Neutrophil (primary cell): ENCODE measurements around a stretch of chr14.

- PRO-cap, result no peak
These were observed 356.3 kb upstream of the DDHD1 start for GRCh38 chr14:53509434-53509803.

GRCh38 chr14:53851466-53851955, 105.1 kb downstream of the BMP4 start:
- PRO-cap, result no peak

DNA sequence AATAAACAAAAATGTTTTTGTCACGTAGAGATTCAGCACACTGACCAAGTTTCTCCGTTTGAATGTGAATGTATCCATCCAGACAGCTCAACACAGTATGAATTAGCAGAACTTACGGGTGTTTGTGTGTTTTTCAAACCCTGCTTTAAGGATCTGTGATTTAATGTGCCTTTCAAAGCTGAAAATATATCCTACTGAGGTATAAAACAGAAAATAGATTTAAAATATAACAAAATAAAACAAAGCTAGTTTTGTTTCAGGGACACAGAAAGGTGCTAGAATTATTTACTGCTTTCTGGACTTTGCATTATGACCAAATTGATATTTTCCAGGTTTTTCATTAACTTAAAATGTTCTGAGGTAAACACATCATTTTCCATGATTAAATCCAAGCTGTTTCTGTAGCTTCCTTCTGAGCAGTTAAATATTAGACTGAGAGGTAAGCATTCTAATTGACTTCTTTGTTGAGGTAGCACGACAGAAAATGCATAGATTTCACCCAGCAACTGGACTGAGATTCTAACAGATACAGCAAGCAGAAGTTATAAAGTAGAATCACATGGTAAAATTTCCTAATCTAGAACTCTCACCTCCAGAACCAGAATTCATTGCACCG, 98.4 kb downstream of the BMP4 start:
- PRO-cap, result no peak

GRCh38 chr14:54349121-54349709, 47.6 kb upstream of the CDKN3 start:
- PRO-cap, result no peak

DNA sequence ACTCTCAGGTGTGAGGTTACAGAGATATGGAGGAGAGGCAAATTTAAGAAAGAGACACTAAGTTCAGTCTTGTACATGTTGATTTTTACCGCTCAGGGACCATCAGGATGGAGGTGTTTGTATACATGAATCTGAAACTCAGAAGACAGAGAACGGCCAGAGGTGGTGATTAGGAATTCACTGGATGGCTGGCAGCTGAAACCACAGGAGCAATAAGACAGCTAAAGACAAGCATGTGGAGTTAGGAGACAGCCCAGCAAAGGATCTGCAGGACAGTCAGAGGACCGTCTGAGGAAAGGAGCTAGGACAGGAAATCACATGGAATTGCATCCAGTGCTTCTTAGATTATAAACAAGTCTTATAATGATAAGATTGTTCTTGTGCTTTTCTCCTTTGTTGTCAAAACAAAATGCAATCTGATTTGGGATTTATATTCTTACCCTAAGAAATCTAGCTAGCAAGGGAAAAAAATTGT, 33.8 kb upstream of the CDKN3 start:
- PRO-cap, result no peak

DNA sequence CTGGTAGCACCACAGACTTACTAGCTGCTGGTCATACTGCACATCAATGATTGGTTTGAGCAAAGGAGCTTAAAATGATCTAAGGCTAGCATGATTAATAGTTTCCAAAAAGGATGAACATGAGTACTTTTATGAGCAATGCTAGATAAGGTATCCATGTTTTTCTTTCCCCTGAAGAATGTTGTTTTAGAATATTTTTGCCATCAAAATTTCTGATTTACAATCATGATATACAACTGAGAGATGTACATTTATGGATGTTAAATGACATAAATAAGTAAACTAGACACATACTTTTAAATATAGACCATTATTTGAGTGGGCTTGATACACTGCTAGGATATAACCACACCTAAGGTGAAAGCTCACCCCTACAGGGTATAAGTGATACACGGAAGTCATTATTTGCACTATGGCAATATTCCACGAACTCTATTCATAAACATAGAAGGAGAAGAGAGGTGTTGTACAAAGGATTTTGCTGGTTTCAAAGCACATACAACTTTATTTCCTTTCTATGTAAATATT, 17.0 kb downstream of the CNIH1 start:
- PRO-cap, result no peak

- PRO-cap, result no peak
These were observed 5.0 kb downstream of the SAMD4A start for GRCh38 chr14:54571567-54572765.

DNA sequence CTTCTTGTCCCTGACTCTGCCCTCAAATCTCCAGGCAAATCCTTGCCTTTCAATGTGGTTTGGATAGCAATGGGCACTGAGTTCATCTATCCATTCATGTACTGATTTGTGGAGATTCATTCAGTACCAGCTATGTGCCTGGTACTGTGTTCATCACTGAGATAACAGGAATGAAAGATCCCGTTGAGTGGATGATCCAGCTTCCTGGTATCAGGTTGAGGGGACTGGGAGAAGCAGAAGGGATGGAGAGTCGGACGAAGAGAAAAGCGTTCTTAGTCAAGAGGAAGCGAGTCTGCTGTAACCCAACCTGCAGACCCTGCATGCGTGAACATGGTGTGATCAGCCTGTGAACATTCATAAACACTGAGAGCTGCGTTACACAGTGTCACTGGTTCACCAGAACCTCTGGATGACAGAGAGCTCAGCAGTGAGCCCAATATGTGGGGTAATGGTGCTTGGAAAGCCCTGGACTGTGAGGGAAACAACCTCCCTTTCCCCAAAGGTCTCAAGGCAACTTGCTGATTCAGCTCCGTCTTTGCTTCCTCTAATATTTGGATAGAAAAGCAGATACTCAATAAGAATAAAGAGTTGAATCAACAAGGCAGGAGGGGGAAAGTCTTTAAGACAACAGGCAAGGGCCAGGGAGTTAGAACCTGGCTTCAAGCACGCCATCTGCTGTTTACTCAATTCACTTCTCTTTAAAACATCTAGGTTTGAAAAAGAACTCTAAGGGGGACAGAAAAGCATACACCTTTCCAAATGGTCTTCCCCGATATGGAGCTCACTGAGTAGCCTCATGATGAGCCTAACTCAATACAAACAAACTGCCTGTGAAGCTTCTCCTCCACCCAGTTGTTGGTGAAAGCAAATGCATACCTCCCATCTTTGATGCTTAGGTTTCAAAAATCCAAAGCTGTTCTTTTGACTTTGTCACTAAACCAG, 75.8 kb downstream of the SAMD4A start:
- PRO-cap, result no peak

DNA sequence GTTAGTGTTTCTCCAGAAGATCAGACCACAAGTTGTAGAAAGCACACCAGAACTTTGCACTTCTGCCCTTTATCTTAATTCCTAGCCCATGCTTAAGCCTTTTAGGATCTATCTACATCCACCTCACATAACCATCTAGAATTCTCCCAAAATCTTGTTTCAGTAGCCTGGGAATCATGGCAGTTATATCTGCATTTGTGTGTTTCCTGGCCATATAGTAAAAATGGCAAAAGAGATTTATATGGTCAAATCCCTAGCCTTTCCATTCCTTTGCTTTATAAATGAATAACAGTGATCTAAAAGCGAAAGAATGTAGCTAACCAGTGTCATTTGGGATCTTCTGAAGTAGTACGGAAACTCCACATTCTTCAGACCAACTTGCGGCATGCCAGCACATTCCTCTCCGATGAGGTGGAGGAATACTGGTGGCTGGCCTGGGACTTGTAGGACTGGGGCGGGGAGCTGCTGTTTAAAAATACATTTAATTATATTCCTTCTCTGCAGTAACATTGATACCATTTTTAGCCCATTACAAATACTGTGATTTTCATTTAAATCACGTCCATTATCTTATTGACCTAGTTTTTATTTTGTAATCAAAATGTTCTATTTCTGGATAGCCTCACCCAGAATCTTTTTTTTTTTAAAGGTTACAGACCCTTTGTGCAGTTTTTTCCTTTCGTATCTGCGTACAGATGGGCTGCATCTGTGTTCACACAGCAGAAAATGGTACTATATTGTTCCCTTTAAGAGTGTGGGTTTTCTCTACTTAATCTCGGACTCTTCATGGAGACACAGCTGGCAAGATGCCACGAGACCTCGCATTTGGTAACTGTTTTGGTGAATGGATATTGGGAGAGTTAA, 85.3 kb downstream of the SAMD4A start:
- PRO-cap, result no peak

GRCh38 chr14:54712323-54713289, 145.7 kb downstream of the SAMD4A start:
- PRO-cap, result no peak

DNA sequence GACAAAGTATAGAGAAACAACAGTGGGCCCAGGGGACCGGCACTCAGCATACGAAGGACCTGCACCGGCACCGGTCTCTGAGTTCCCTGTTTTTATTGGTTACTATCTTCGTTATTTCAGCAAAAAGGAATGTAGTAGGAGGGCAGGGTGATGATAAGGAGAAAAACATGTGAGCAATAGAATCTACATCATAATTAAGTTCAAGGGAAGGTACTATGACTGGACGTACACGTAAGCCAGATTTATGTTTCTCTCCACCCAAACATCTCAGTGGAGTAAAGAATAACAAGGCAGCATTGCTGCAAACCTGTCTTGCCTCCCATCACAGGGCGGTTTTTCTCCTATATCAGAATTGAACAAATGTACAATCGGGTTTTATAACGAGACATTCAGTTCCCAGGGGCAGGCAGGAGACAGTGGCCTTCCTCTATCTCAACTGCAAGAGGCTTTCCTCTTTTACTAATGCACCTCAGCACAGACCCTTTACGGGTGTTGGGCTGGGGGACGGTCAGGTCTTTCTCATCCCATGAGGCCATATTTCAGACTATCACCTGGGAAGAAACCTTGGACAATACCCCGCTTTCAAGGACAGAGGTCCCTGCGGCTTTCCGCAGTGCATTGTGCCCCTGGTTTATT, 149.8 kb downstream of the GCH1 start:
- PRO-cap, result no peak

- PRO-cap, result no peak
These were observed 119.8 kb downstream of the GCH1 start for GRCh38 chr14:54782742-54783325.

GRCh38 chr14:54783801-54784579, 118.6 kb downstream of the GCH1 start:
- PRO-cap, result no peak

- PRO-cap, result no peak
These were observed 2.7 kb downstream of the MAPK1IP1L start for GRCh38 chr14:55054124-55054548.

GRCh38 chr14:55077607-55078160, 26.2 kb downstream of the MAPK1IP1L start:
- PRO-cap, result no peak

GRCh38 chr14:55114678-55115020, 14.4 kb upstream of the LGALS3 start:
- PRO-cap, result no peak

- PRO-cap, result no peak
These were observed 29.5 kb upstream of the FBXO34 start for GRCh38 chr14:55241714-55242149.

GRCh38 chr14:55352078-55352501, 59.5 kb downstream of the ATG14 start:
- PRO-cap, result no peak

DNA sequence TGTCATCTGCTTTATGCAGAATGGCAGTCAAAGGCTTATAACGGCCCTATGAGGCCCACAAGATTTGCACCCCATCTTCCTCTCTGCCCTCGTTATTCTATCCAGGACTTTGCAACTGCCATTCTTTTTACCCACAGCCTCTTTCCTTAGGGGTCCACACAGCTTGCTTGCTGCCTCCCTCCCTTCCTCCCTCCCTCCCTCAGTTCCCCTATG, 33.3 kb downstream of the ATG14 start:
- PRO-cap, result no peak

GRCh38 chr14:55446749-55447403, 6.5 kb upstream of the TBPL2 start:
- PRO-cap, result no peak